ENCODE measurements around the genes LPAR6, MLNR and KPNA3.

DNA sequence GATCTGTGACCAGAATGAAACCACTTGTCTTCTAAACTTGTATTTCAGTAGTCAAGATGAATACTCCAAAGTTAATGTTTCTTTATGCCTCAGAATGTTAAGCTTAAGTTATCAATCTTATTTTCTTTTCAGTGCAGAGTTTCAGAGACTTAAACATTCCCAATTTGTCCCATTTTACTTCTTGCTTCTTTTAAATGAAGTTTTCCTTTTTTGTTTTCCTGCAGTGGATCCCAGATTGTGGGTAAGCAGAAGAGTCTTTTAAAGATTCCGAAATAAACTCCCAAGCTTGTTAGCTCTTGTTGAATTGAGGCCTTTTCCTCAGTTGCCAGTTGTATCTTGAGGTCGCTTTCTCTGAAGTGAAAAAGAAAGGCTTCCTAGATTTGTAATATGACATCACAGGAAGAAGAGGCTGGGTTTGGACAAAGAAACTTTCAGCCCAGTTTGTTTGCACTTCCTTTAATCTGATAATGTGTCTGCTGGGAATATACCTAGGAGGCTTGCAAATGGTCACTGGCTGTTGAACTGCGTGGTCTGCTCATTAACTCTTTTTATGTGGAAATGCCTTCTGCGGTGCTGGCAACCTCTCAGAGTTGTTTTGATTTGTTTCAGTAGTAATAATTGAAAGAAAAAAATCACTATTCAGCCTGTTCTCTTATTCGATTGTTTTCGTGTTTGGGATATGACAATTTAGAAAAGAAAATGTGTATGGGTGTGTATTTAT is at the start of gene LPAR6:
Gene LPAR6, minus strand, starts transcription at position 353 of the 721 bp plus-strand sequence.
- PRO-cap, 3 experiments: peak in 3 of 3 experiments; most common plus-strand start position 467 of the sequence (in 2); most common minus-strand start position 353 of the sequence (in 3)
- RAMPAGE, long total RNA, 2 experiments: start-site peak on the minus strand in 2 of 2 experiments, centred at position 356 of the sequence, 97 to 133 reads per replicate
- RRBS: no CpG with 5 or more reads among the region's 6 CpGs

DNA sequence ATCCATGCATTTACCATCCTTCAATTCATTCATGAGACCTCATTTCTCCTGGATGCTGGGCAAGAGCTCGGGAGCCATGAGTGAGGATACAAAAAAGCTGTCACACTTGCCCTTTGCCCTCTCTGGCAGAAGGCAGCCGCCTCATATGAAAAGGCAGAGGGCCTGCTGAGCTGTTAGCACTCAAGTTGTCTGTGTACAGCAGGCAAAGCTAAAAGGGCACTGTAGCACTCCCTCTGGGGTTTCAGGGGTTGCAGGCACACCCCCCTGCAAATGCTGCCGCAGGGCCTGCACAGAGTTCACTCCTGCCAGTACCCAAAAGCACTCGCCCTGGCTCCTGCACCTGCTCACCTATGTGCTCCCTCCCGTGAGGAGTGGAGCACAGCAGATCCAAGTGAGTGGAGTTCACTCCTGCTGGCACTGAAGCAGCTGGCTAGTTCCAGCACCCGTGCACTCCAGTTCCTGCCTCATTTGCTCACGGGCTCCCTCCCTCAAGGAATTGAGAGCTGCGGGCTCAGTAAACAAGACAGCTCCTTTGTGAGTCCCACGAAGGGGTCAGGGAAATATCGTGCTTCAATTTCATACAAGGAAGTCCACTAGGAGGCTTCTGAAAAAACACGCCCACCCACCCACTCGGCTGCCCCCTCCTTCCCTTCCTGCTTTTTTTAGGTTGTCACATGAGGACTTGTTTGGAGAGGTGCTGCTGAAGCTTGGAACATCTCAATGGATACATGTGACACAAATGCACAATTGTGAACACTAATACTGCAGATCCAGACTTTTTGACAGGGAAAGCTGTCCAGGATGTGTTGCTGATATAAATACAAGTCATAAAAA is 9.8 kb upstream of the RCBTB2 start:
- PRO-cap, 3 experiments: no peak in any of the 3 experiments
- RAMPAGE, long total RNA, 2 experiments: no peak in any of the 2 experiments
- RRBS: no CpG with 5 or more reads among the region's 12 CpGs

GRCh38 chr13:48580745-48581083 is 47.8 kb upstream of the RCBTB2 start:
- PRO-cap, 3 experiments: no peak in any of the 3 experiments
- RAMPAGE, long total RNA, 2 experiments: no peak in any of the 2 experiments
- RRBS: no CpG with 5 or more reads among the region's 6 CpGs

- PRO-cap, 3 experiments: peak in 2 of 3 experiments; most common plus-strand start chr13:48626300 (in 2); most common minus-strand start chr13:48626132 (in 1)
- RAMPAGE, long total RNA, 2 experiments: no peak in any of the 2 experiments
- RRBS: no CpG with 5 or more reads among the region's 2 CpGs
Measured at GRCh38 chr13:48625912-48626404, 27.8 kb upstream of the CYSLTR2 start.

DNA sequence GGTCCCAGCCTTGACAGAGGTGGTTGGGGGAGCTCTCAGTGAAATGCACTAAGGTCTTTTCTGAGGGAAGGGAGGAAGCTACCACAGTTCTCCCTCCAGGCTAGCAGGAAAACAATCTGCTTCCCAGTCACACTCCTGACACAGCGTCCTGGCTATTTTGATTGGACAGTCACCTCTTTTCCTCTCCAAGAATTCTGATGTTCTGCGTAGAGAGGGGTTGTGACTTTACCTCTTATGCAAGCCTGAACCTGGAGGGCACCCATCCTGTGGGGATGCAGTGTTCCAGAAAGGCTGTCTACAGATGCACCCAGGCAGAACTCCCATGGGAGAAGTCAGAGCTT is 128.8 kb downstream of the CYSLTR2 start:
- PRO-cap, 3 experiments: no peak in any of the 3 experiments
- RAMPAGE, long total RNA, 2 experiments: no peak in any of the 2 experiments
- RRBS: no CpG with 5 or more reads among the region's 2 CpGs

DNA sequence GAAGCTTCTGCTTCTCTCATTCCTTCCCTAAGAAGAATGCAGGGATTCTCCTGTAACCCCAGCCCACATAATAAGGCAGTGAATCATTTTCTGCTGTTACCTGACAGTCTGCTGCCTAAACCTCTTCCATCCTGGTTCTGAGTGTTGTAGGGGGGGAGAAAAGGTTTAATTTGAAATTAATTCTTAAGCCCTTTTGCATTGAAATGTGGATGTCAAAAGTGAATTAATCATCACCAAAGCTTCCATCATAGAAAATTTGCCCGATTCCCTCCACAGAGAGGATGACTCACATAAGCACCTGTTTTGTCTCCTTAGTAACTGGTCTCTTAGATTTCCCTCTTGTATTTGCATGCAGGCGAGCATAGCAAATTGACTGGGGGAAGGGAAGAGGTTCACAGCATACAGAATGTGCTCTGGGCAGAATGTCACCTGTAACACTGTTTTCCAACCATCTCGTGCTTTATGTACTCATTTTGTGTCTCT is 146.7 kb upstream of the FNDC3A start:
- PRO-cap, 3 experiments: no peak in any of the 3 experiments
- RAMPAGE, long total RNA, 2 experiments: no peak in any of the 2 experiments
- RRBS: no CpG with 5 or more reads among the region's 3 CpGs

DNA sequence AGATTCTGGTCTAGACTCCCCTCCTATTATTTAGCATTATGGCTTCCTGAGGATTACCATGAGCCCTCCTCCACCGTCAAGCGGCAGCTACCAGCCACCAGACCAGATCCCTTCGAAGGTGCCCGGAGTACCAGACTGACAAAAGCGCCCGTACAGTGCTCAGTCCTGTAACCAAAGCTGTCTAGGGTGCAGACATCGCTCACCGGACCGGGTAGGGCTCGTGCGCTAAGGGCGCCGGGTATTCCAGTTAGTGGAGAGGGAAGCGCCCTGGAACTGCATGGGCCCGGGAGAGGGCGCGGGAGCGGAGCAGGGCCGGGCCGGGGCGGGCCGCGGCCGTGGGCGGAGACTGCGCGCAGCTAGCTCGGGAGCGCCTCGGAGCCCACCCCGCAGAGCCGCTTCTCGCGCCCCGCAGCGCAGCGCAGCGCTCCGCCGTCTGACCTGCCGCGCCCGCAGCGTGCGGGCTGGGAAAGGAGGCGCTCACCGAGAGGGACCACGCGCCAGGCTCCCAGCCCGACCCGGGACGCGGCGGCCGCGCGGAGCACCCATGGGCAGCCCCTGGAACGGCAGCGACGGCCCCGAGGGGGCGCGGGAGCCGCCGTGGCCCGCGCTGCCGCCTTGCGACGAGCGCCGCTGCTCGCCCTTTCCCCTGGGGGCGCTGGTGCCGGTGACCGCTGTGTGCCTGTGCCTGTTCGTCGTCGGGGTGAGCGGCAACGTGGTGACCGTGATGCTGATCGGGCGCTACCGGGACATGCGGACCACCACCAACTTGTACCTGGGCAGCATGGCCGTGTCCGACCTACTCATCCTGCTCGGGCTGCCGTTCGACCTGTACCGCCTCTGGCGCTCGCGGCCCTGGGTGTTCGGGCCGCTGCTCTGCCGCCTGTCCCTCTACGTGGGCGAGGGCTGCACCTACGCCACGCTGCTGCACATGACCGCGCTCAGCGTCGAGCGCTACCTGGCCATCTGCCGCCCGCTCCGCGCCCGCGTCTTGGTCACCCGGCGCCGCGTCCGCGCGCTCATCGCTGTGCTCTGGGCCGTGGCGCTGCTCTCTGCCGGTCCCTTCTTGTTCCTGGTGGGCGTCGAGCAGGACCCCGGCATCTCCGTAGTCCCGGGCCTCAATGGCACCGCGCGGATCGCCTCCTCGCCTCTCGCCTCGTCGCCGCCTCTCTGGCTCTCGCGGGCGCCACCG is at the start of gene MLNR:
Gene MLNR, plus strand, starts transcription at position 545 of the 1,189 bp plus-strand sequence.
- PRO-cap, 3 experiments: no peak in any of the 3 experiments
- RAMPAGE, long total RNA, 2 experiments: no peak in any of the 2 experiments
- RRBS: 2% methylated on average over 26 of the region's 142 CpGs

DNA sequence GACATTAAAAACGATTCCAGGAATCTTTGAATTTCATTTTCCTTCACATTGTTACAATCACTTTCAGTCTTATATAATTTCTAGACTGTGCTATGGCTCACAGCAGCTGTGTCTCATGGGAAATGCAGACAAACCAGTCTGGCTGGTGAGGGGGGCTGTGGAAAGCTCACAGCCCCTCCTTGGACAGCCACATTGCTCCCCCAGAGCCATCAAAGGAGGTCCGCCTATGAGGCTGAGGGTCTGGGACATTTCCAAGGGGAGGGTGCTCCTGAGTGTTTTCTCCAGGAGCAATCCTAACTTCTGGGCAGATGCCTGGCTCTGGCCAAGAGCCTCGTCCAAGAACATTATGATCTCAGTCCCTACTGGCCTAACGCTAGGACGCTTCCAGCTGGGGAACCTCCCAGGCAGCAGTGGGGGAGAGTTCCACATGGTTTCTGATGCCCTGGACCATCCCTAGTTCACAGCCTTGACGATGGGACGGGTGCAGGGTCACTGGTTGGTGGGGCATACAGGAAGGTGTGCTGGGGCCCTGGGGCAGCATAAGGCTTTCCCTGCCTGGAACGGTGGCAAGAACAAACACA is 60.4 kb downstream of the CDADC1 start:
- PRO-cap, 3 experiments: peak in 3 of 3 experiments; most common plus-strand start position 376 of the sequence (in 3); most common minus-strand start position 348 of the sequence (in 2)
- RAMPAGE, long total RNA, 2 experiments: no peak in any of the 2 experiments
- RRBS: no CpG with 5 or more reads among the region's 8 CpGs

DNA sequence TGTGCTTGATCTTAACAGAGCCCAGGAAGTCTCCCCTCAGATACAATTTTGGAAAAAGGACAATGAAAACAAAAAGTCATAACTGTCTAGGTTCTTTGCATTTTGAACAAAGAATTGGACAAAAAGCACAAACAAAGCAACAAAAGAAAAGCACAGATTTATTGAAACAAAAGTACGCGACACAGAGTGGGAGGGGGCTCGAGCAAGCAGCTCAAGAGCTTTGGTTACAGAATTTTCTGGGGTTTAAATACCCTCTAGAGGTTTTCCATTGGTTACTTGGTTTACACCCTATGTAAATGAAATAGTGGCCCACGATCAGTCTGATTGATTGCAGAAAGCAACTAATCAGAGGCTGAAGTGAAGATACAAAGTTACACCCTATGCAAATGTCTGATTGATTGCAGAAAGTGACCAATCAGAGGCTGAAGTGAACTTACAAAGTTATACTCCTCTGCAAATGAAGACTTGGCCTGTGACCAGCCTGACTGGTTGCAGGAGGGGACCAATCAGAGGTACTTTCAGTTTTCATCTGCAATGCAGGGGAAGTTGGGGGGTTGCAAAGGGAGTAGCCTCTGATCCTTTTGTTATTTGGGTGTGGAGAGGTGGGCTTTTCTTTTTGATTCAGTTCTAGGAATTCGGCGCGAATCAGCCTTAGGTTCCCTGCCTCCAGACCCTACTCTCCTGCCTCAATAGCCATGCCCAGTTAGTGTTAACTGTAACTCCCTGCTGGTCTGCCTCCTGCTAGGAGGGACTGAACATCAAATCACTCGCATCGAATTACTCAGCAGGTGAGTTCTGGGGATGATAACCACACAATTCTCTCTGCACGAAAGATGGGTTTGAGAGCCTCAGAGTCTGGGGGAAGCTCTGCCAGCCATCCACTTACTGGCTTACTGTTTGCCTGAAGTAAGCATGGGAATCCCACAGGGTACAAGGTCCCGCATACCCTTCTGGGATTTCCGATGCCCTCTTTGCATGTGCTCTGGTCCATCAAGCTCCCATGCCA is 7.3 kb downstream of the ARL11 start:
- PRO-cap, 3 experiments: no peak in any of the 3 experiments
- RAMPAGE, long total RNA, 2 experiments: no peak in any of the 2 experiments
- RRBS: no CpG with 5 or more reads among the region's 12 CpGs

DNA sequence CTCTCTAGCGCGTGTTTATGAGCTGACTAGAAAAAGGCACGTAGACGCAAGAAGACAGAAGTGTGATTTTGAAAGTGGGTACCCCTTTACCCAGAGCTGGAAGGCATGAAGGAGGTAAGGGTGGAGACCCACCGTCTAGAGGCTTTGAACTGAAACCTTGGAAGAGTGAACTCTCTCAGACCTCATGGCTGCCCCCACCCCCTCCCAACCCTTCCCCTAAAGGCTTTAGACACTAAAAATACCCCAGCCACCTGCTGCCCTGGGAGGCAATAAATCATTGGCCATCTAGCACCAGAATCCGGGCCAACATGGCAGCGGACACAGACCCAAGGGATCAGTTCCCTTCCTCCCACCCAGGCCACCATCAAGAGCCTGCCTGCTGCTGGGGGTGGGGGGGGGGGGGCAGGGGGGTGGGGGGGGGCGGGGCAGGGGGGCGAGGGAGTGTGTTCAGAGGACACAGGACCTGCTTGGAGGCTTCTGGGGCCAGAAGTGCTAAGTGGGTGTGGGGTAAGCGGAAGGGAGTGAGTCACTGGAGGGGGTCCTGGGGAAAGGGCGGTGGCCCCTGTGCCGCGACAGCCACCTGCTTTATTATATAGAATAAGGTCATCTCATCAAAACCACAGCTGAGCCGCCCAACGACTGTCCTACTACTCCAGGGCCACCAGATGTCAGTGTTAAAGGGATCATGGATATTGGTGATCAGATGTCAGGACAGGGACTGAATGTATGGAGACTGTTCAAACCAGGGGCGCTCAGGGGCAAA is 24.1 kb downstream of the ARL11 start:
- PRO-cap, 3 experiments: no peak in any of the 3 experiments
- RAMPAGE, long total RNA, 2 experiments: no peak in any of the 2 experiments
- RRBS: no CpG with 5 or more reads among the region's 16 CpGs

DNA sequence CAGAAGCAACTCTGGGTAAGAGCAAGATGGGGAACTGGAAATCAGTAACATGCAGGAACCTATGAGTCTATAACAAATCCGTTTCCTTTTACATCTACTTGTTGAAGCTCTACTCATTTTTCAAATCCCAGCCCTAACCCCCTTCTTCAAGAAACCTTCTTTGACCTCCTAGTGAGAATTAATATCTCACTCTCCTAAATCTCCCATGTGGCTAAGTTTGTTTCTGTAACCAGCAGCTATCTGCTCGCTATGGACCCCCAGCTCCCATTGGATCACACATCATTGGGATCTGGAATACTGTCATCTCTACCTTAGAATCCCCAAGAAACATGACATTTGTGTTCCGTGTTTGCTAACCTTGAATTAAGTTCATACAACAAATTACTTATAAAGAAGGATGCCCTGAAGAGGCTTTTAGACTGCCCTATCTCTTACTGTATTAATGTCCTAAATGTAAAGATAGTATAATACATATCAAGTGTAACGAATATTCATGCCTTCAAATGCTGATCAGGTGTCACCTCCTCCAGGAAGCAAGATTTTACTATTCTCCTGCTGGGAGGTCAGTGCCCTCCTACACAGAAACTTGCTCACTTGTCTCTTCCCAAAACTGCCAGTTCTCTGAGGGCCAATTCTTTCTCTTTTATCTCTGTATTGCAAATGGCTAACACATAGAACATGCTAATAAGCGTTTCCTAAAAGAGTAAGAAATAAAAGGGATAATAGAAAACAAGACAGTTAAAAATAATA is 19.3 kb downstream of the EBPL start:
- PRO-cap, 3 experiments: no peak in any of the 3 experiments
- RAMPAGE, long total RNA, 2 experiments: no peak in any of the 2 experiments
- RRBS: no CpG with 5 or more reads among the region's 5 CpGs

DNA sequence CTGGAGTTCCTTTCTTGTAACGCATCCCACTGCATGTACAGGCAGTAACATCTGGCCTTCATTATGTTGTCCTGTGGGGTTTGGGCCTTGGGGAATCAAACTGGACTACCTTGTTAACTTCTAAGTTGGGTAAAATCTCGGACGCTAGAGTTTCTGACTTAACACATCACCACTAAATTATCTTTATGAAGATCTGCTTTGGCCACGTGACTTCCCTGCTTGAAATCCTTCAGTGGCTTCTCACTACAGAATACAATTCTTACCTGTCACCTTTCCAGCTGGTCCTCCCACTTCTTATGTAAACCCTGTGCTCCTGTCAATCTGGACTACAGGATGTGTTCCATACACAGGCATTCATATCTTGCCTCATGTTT is 3.6 kb downstream of the EBPL start:
- PRO-cap, 3 experiments: no peak in any of the 3 experiments
- RAMPAGE, long total RNA, 2 experiments: no peak in any of the 2 experiments
- RRBS: no CpG with 5 or more reads among the region's 4 CpGs

DNA sequence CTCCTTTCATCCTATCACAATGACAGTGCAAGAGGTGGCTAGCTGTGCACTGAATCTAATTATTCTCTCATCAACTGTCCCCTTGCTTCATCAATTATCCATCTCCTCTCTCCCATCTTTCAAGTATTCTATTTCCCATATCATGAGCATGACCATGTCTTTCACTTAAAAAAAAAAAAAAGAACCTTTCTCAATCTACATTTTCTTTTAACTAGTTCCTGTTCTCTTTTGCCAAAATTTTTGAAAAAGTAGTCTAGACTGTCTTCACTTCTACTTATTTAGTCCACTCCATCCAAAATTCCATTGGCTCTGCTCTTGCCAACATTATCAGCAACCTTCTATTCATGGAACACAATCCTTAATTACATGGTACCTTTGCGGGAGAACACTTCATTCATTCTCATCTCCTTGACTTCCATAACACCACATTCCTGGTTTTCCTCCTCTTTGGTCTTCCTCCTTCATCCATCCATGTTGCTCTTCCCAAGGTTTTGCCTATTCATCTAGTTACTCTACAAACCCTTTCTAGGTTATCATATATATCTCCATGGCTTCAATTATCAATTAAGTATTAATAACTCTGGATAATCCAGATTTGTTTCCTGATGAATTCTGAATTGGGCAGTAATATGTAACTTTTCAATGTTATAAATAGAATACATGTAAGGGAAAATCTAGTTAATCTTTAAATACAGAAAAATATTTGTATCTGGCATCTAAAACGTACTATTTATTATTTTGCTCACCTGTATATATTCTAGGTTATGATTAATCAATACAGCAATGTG is 27.7 kb downstream of the KPNA3 start:
- PRO-cap, 3 experiments: no peak in any of the 3 experiments
- RAMPAGE, long total RNA, 2 experiments: start-site peak on the minus strand in 1 of 2 experiments, centred at position 457 of the sequence, 45 reads per replicate
- RRBS: no CpG with 5 or more reads among the region's 2 CpGs

GRCh38 chr13:49791263-49791646 is 1.2 kb downstream of the KPNA3 start:
- PRO-cap, 3 experiments: peak in 2 of 3 experiments; most common plus-strand start chr13:49791472 (in 2)
- RAMPAGE, long total RNA, 2 experiments: no peak in any of the 2 experiments
- RRBS: no CpG with 5 or more reads among the region's 8 CpGs

DNA sequence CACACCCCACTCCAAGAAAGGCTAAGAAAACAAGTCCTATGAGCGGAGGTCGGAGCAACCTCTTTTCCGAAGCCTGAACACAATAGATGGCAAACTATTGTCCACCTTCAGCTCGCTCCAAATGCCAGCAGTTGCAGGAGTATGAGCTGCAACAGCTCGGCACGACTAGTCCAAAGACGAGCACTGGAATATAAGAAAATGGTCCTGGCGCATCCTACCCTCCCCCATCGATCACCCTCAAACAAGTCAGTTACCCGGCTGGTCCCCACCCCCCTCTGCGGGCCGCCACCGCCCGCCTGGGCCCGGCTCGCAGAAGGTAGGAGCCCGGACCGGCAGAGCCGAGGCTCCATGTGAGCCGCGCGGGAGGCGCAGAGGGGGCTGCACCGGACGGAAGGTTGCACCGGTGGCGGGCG is 829 bp downstream of the KPNA3 start:
- PRO-cap, 3 experiments: peak in 2 of 3 experiments; most common plus-strand start position 249 of the sequence (in 2); most common minus-strand start position 166 of the sequence (in 1)
- RAMPAGE, long total RNA, 2 experiments: no peak in any of the 2 experiments
- RRBS: 2% methylated on average over 16 of the region's 28 CpGs

DNA sequence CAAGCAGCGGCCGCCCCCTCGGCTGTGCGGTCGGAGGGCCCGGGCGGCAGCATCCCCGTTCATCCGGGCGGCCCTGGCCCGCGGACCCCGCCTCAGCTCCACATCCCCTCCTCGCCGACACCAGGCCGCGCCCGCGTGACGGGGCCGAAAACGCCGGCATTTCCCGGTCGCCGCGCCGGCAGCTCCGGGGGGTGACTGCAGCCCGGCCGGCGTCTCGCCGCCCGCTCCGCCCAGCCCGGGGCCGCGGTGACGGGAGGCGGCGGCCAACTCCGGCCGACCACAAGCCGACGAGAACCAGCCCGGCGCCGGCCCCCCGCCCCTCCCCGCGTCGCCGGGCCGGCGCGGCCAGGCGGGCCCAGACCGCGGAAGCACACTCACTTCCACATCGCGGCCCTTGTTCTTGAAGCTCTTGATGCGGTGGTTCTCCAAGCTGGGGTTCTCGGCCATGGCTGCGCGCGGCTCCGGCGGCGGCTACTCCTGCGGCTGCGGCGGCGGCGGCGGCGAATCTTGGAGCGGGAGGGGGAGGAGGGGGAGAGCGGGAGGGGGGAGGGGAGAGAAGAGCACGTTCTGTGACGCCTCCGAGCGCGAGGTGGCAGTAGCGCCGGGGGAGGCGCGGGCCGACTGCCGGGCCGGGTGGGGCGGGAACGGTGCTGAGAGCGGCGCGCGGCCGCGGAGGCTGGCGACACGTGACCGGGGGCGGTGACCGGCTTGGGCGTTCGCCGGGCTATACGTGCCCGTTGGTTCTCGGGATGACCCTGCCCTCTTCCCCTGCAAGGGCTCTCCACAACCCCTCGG is at the start of gene KPNA3:
Gene KPNA3, minus strand, starts transcription at position 623 of the 795 bp plus-strand sequence.
- PRO-cap, 3 experiments: peak in 3 of 3 experiments; most common plus-strand start position 632 of the sequence (in 3); most common minus-strand start position 479 of the sequence (in 2)
- RAMPAGE, long total RNA, 2 experiments: start-site peak on the minus strand in 2 of 2 experiments, centred at positions 488 to 501 of the sequence, 793 to 864 reads per replicate
- RRBS: under 1% methylated on average over 36 of the region's 111 CpGs

DNA sequence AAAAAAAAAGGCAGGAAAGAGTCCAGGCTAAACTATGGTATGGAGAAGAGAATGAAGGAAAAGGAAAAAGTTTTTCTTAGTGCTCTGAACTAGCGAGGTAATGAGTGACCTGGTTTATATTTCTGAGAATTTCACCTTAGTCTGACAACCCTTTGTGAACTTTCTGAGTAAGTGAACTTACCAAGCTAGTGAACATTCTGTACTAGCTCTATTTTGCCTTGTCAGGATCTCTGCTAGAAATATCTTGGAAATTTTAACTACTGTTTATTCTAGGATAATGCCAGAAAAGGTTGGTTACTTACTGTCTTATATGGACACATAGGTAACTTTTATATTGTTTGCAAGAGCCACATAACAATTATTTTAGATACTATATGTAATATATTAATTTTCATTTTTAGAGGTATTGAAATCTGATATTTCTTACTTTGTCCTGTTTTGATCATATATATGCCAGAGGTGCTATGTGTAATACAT is 4.5 kb downstream of the TRIM13 start:
- PRO-cap, 3 experiments: no peak in any of the 3 experiments
- RAMPAGE, long total RNA, 2 experiments: no peak in any of the 2 experiments
- RRBS: no CpG with 5 or more reads among the region's 1 CpG

DNA sequence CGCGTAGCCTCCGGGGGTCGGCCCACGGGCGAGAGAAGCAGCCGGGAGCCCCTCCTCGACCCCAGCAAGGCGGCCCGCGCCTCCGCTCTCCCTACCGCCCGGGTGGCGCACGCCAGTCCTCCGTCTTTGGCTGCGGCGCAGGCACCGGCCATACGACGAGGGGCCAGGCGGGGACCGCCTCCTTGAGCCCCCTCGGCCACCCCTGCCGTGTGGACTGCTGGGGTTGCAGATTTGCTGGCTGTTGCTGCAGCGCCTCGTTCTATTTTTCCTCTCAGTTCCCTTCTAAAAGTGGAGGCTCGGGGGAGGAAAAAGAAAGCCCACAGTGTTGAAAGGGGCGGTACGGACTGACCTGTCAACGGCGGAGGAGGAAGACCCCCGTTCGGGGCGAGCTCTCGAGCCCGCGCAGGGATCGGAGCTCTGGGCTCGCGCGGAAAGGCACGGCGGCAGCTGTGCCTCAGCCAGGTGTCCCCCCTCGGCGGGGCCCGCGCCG is 109.8 kb downstream of the KCNRG start:
- PRO-cap, 3 experiments: peak in 1 of 3 experiments; most common minus-strand start position 128 of the sequence (in 1)
- RAMPAGE, long total RNA, 2 experiments: no peak in any of the 2 experiments
- RRBS: 2% methylated on average over 14 of the region's 50 CpGs

GRCh38 chr13:50236682-50237352 is 221.6 kb downstream of the KCNRG start:
- PRO-cap, 3 experiments: no peak in any of the 3 experiments
- RAMPAGE, long total RNA, 2 experiments: no peak in any of the 2 experiments
- RRBS: no CpG with 5 or more reads among the region's 12 CpGs

DNA sequence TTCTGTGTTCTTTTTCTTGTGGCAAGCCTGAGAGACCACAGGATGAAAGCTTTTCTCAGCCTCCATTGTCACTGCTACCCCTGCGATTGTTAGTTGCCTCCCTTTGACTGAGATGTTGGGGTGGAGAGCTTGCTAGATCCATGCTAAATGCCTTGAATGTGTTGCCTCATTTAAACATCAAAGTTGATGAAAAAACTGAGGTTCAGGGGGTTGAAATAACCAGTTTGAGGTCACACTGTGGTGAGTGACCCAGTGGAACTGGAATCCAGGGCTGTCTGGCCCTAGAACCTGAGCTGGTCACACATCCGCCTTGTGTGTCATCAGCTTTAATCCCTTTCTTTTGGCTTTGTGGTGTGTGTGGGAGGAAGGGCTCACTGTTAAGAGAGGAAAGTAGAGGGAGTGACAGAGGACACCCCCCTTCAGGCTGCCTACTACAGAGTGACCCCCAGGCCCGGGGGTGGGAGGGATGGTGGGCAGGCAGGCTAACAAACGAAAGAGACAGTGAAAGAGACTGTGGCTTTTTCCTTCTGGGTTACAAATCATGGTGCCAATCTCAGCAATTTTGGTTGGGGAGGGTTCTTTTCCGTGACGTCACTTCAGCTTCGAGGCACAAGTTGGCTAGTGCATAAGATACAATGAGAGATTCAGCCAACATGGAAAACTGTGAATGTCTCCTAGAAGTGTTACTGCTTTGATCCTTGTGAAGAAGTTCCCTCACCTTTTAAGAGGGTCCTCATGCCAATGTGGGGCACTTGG is 165.0 kb downstream of the DLEU7 start:
- PRO-cap, 3 experiments: peak in 3 of 3 experiments; most common plus-strand start position 559 of the sequence (in 1); most common minus-strand start position 277 of the sequence (in 1)
- RAMPAGE, long total RNA, 2 experiments: no peak in any of the 2 experiments
- RRBS: no CpG with 5 or more reads among the region's 7 CpGs